ENCODE results near the genes MIIP, PRAMEF8 and PRAMEF20.

GRCh38 chr1:11802469-11802954 is 3.3 kb downstream of the MTHFR start:
- PRO-cap = no peak

DNA sequence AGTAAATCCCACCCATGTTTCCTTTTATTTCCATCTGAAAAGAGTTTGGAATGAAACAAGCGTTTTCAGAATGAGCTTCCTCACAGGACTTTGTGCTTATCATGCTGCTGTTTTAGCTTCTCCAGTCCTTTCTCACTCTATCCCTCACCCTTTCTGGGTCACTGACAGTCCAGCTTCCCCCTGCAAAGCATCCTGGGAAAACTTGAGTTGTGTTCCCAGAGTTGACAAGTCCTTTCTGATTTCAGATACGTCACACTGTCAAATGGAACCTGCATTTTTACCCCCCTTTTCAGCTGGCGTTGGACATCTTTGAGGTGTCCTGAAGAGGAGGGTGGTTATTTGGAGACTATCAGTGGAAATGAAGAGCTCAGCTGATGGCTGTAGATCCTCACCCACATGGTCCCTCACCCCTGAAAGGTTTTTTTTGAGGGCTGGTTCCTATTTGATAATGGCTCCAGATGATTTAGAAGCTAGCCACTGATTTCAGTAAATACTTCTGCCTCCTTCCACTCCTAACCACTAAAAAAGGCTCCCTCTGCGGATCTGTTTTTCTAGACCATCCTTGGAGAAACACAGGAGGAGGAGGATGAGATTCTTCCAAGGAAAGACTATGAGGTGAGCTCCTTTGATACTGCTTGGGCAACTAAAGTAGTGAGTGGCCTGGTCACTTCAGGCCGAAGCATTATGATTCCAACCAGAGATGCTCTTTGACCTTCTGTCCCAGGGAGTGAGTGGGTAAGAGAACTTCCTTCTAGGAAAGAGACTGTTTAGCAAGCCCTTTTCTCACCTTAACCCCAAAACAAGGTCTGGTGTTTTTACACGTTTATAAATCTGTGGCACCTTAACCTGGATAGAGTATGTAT is 816 bp downstream of the CLCN6 start:
- PRO-cap = unidirectional peak, minus-strand start at position 155 of the sequence

GRCh38 chr1:12001980-12002465 is 17.3 kb upstream of the MIIP start:
- PRO-cap = no peak

DNA sequence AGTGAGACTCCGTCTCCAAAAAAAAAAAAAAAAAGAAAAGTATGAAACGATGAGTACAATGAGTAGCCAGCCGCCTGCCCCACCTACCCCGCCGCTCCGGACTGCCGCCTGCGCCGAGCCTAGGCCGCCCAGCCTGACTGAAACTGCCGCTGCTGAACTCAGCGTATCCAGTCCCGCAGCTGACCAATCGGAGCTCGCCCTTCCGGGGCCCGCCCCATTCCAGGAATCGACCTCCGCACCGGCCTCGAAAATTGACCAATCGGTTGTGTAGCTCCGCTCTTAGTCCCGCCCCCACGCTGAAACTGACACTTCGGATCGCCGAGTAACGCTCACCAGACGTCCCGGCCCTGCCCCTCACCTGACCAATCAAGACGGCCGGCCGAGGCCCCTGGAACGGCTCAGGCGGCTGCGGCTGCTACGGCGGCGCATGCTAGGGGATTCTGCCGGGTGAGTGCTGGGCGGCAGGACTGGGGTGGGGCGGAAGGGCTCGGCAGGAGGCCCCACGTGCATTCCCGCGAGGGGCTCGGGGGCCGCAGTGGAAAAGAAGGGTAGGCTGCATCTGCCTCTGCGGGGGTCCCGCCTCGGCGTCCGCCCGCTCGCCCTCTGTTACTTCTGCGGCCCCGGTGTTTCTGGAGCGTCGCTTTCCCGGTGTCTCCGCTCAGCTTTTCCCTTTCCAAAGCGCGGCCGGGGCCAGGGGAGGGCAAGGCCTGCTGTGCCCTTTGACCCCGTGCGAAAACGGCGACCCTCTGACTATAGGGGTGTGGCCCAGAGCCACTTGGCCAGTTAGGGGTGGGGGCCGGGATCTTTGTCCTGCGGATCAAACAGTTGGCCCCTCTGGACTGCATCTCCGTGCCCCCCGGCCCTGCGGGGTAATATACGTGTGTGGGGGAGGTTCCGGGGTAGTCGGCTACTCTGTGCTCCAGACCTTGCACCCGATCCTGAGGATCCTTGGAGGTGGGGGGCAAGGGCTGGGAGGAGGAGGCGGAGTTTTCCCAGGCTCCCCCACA is at the start of gene MIIP:
Gene MIIP (plus strand): TSS at position 393 of the 1,007 bp plus-strand sequence.
- PRO-cap = bidirectional peak, plus-strand start at position 428 of the sequence, minus-strand start at position 139 of the sequence; bidirectional peak, plus-strand start at position 782 of the sequence, minus-strand start at position 631 of the sequence

GRCh38 chr1:12130524-12131164 is 36.1 kb upstream of the TNFRSF1B start:
- PRO-cap = no peak

GRCh38 chr1:12150269-12151337 is 16.2 kb upstream of the TNFRSF1B start:
- PRO-cap = no peak

GRCh38 chr1:12158688-12159191 is 8.1 kb upstream of the TNFRSF1B start:
- PRO-cap = no peak

- PRO-cap = no peak
Measured at GRCh38 chr1:12386013-12386741, 156.3 kb downstream of the VPS13D start.

DNA sequence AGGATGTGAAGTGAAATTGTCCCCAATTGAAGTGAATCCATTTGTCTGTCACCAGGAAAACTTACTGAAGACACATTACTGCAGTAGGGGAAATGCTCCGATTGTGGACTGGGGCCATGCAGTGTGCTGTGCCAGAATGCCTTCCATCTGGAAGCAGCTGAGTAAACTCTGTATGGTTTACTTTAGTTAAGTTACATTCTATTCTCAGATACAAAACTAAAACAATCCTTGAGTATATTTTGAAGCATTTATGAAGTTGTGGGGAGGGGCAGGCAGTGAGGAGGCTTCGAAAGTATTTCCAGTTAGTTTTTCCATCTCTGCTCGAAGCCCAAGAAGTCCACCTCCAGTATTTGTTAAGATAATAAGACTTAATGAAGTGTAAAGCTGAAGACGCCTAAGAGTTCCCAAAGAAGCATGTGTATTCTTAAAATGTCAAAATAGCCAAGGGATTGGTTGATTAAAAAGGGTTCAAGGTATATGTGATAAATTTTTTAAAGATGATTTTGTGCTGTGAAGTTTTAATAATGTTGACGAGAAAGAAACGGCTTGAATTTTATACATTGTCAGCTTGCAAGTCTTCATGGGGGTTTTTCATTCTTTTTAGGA is 156.6 kb downstream of the DHRS3 start:
- PRO-cap = no peak

- PRO-cap = no peak
Measured at GRCh38 chr1:12509555-12510189, 108.3 kb downstream of the DHRS3 start.

DNA sequence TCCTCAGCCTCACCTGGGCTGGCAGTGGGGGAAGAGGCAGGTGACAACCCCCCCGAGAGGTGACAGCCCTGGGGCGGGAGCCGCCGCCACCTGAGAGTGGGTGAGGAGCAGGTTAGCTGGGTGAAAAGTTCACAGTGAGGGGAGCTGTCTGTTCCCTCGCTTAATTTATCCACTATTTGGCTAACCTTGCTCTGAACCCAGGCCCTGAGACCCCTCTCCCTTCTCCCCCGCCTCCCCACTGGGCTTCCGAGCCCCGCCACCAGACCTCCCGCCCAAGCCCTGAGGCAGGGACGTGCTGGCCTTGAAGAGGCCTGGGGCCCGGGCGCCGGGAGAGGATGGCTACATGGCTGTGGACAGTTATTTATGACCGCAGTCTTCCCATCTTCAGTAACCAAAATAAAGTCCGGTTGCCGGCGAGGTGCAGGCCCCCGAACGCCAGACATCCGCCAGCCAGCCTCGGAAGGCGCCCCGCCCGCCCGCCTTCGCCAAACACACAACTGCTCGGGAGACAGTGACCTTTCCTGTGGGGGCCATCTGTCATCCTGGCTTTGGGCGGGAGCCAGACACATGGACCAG is 69.1 kb downstream of the DHRS3 start:
- PRO-cap = no peak

- PRO-cap = no peak
Measured at GRCh38 chr1:12556431-12557021, 61.5 kb downstream of the DHRS3 start.

DNA sequence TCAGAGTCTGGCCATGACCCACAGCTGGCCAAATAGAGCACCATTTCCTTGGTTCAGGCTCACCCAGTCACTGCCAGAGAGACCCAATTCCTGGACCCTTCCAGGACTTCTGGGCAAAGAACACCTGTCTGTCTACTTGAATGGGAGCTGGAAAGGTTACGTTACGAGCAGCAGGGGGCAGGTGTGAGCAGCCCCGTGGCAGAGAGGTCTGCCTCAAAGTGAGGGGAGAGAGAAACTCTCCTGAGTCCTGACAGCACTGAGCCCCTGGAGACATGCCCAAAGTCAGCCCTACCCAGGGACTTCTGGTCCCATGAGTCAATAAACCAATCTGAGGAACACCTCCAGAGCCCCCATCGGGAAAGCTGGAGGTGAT is 16.8 kb downstream of the DHRS3 start:
- PRO-cap = no peak

GRCh38 chr1:12609595-12610549 is 8.1 kb downstream of the DHRS3 start:
- PRO-cap = no peak

DNA sequence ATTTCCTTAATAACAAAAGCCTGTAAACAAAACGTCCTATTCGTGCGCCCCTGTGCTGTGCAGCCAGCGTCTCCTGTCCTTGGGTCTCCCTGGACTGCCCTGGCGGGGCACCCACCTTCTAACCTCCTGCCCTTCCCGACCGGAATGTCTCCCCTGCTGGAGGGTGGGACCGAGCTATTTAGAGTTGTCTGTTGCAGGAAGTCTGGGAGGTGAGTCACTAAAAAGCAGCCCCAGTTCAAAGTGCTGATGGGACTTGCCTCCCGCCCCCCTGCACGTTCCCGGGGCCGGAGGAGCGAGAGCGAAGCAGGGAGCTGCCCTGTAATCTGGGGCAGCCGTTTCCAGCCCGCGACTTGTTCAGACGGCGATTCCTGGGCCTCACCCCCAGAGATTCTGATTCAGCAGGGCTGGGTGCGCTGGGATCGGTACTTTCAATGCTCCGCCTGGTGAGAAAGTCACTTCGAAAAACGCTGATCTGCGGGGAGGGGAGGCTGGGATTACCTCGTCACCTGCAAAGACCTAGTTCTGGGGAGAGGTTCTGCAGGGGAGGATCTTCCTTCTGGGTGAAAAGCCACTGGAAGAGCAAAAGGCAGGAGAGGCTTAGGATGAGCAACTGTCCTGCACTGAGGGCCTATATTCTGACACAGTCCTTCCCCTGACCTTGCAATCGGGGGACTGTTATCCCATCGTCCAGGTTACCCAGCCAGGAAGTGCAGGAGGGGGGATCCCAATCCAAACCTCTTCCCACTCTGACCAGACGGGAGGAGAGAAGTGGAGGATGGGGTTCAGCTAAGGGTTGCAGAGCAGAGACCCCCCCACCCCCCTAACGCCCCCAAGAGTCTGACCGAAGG is 1.2 kb upstream of the DHRS3 start:
- PRO-cap = bidirectional peak, plus-strand start at position 181 of the sequence, minus-strand start at position 146 of the sequence

- PRO-cap = no peak
Measured at GRCh38 chr1:12621649-12622219, 3.7 kb upstream of the DHRS3 start.

GRCh38 chr1:12634051-12634507 is 9.8 kb upstream of the AADACL4 start:
- PRO-cap = no peak

DNA sequence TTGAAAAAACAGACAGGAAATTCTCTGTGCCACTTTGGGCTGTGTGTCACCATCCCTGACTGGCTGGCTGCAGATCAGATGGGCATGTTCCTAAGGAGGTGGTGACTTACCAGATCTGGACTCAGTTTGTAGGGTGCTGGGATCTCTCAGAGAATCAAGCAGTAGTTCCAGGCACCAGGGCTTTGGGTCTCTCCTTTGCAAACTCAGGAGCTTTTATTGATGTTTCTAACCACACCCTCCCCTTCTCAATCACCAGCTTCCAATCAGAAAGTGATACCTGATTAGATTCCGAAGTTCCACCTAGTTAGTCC is at the start of gene PRAMEF8:
Gene PRAMEF8 (minus strand): TSS at position 151 of the 311 bp plus-strand sequence.
- PRO-cap = no peak

GRCh38 chr1:13410231-13410697 is at the start of gene PRAMEF20:
PRAMEF20 (plus strand) TSS chr1:13410450.
- PRO-cap = no peak

- PRO-cap = no peak
Measured at GRCh38 chr1:13661525-13661912, 38.5 kb upstream of the PRDM2 start.